Natural killer cell (primary cell): ENCODE data around the genes MFNG, CDC42EP1 and SOX10.

DNA sequence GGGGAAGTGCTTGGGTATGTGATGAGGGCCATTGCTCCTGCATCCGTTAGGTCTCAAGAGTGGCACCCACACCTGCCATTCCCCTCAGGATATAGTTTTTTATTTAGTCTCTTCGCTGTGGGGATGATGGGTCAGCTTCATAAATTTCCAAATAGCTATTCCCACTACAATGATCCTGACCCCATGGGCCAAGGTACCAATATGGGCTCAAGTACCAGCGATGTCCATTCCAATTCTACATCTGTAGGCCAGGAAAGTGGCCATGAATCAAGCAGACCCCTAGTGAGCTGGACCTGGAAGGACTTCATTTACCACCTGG, 7.5 kb downstream of the CYTH4 start:
- PRO-cap = no peak

DNA sequence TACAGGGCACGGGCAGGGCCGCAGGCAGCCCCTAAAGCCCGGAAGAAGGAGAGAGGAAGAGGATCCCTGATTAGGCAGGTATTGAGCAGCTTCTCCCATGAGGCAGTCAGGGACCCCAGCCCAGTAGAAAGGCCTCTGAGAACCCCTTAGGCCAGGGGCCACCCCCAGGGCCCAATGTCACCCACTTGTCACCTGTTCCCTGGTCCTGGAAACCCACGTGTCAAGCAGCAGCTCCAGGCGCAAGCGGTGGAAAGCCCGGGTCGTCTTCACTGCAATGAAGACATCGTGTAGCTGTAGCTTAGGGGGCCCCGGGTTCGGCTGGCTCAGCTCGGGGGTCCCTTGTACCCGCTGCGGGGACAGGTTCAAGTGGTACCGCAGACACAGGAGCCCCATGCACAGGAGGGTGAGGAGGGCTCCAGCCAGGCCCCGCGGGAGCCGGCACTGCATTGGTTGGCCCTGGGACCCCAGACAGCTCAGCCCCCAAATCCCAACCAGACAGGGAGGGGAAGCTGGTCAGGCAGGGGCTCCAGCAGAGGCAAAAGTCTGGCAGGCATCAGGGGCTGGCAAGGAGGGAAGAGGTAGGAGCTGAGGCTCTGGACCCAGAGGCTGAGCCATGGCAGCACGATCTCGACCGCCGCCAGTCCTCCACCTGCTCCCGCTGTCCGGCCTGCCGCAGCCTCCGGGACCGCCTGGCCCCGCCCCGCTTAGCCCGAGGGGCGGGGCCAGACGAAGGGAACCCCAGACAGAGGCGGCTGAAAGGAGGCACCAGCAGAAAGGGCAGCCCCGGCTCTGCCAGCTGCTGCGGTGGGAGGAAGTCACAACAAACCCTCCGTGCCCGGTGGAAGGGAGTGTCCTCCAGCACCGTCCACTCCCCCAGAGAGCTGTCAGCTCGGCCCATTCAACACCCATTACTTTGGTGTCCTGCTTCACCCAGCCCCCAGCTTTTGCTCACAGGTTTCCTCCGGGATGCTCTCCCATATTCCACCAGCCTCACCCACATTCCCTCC, at the start of gene MFNG:
Gene MFNG, minus strand, starts transcription at position 654 of the 1,007 bp plus-strand sequence.
- PRO-cap = bidirectional peak, plus-strand start at position 780 of the sequence, minus-strand start at position 651 of the sequence

DNA sequence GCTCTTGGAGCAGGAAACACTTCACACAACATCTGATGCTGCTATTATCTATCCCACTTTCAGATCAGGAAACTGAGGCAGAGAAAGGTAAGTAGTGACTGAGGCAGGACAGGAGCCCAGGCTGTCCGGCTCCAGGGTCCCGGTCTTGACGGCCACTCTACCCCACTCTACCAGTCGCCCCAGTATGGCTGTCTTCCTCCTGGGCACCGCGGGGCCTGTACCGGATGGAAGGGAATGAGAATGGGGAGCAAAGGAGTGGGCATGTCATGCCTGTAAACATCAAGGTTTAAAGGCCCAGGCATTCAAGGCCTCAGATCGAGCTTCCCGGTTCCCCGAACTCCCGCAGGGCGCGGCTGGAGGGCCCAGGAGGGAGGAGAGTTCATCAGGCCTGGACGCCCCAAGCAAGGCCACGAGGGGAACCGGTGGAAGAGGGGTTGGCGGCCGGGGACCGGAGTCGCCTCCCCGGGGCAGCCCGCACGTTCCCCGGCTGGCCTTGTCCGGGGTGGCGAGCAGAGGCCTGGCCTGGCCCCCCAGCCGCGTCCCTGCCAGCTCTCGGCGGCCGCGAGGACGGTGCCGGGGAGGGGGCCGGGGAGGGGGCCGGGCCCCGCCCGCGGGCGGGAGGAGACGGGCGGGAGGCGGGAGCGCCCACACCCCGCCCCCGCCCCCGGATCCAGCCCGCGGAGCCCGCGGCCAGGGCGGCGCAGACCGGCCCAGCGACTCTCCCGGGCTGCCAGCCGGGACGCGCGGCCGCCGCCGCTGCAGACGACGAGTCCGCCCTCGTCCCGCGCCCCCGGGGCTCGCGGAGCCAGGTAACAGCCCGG, at the start of gene CDC42EP1:
Gene CDC42EP1, plus strand, starts transcription at position 701 of the 821 bp plus-strand sequence.
- PRO-cap = no peak

DNA sequence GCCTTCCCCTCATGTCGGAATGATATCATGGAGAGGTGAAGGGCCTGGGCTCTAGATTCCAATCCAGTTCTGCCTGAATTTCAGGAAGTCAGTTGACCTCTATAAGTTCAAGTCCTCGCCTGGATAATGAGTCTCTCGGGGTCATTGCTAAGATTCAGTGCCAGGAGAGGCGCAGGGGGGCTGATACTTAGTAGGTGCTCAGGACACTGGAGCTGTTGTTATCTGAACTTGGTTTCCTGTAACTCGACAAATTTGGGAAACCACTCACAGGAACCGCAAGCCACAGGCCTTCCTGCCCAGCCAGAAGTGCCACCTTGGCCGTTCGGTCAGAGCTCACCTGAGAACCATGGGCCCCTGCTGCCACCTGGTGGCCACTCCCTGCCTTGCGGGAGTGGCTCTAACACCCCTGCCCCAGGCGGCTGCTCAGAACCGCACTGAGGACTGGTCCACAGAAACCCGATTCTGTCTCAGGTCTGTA, 6.9 kb downstream of the CDC42EP1 start:
- PRO-cap = no peak

DNA sequence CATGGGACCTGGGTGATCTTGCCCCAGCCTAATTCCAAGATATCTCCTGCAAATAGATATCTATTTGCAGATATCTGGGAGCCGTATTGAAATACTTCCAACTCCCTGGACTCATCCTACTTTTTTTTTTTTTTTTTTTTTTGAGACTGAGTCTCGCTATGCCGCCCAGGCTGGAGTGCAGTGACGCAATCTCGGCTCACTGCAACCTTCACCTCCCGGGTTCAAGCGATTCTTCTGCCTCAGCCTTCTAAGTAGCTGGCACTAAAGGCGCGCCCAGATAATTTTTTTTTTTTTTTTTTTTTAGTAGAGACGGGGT, 1.2 kb upstream of the GGA1 start:
- PRO-cap = no peak

- PRO-cap = no peak
Observed at GRCh38 chr22:37616229-37616925, 7.7 kb downstream of the GGA1 start.

DNA sequence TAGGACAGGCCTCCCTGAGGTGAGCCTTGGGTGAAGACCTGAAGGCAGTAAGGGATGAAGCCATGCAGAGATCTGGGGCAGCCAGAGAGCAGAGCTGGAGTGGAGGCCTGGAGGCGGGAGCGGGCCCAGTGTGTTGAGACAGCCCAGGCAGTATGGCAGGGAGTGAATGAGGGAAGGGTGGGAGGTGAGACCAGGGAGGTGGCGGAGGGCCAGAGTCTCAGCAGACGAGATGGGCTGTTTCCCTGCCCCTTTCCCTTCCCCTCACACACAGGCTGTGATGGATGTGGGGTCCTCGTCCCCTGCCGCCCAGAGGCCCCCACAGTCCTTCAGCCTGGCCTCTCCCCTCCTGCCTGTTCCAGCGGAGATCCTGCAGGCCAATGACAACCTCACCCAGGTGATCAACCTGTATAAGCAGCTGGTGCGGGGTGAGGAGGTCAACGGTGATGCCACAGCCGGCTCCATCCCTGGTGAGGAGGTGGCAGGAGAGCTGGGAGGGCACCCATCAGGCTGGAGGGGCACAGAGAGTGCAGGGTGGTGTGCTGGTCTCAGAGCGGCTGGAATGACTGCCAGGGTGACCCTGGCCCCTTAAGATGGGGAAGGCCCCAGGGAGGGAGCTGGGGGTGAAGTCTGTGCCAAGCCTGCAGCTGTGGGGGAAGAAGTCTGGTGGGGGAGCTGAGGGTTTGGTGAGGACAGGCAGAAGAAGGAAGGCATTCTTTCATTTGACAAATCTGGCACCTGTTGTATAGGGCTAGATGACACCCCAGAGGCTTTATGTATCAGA, 14.7 kb upstream of the SH3BP1 start:
- PRO-cap = no peak

- PRO-cap = bidirectional peak, plus-strand start at chr22:37633263, minus-strand start at chr22:37633179
Observed at GRCh38 chr22:37633099-37633557, 6.3 kb upstream of the SH3BP1 start.

- PRO-cap = bidirectional peak, plus-strand start at chr22:37636865, minus-strand start at chr22:37636821
Observed at GRCh38 chr22:37636296-37637162, 2.9 kb upstream of the SH3BP1 start.

GRCh38 chr22:37654642-37654879, 4.0 kb upstream of the PDXP start:
- PRO-cap = no peak

- PRO-cap = no peak
Observed at GRCh38 chr22:37660959-37661917, 2.7 kb downstream of the PDXP start.

DNA sequence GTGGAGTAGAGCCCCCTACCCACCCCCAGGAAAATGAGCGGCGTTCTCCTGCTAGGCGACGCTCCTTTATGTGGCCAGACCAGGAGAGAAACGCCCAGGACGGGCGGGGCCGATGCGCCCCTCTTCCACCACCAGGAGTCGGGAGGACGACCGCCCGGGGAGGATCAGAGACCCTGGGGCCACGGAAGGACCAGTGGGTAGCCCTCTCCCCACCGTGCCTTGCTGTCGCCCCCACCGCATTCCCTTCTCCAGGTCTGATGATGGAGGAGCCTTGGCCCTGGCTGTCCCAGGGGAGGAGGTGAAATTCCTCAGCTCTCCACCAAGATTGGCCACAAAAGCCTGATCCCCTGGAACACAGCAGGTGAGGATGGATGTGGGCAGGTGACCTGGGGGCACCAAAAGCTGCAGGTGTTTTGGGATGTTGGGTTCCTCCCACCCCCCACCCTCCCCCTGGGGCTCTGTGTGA, 521 bp downstream of the TRIOBP start:
- PRO-cap = no peak

GRCh38 chr22:37746200-37746723, 49.4 kb downstream of the TRIOBP start:
- PRO-cap = bidirectional peak, plus-strand start at chr22:37746238, minus-strand start at chr22:37745931

DNA sequence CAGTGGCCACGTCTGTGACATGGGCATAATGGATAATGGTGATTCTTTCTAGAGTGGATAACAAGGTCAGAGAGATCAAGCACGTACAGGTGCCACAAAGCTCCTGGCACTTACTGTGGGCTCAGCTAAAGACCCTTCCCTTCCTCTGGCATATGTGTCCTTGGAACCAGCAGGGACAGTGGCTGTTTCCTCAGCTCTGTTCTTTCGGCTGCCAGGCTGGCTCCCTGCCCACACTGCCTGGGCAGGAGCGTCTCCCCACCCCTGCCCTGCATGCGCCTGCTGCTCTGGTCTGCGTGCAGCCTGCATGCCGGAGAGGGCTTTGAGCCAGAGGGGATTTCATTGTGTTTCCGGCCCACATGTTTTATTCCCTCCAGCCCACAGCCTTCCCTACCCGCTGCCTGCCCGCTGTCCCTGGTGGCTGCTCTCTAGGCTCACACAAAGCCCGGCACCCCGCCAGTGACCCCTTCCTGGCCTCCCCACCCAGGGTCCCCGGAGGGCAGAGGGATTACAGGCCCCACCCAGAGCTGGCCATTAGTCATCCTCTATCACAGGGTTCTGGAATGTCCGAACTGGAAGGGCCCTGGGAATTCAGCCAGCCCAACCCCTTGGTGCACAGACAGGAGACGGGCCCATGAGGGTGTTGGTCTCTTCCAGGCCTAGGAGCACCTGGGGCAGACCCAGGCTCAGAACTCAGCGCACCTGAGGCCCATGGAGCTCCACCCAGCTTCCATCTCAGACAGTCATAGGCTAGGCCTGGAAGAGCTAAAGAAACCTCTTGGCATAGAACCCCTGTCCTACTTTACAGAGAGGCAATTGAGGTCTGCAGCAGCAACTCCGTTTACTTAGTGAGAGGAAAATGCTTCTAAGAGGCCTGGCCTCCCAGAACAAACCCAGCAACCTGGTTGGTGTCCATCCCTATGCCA, 52.5 kb upstream of the H1-0 start:
- PRO-cap = no peak

DNA sequence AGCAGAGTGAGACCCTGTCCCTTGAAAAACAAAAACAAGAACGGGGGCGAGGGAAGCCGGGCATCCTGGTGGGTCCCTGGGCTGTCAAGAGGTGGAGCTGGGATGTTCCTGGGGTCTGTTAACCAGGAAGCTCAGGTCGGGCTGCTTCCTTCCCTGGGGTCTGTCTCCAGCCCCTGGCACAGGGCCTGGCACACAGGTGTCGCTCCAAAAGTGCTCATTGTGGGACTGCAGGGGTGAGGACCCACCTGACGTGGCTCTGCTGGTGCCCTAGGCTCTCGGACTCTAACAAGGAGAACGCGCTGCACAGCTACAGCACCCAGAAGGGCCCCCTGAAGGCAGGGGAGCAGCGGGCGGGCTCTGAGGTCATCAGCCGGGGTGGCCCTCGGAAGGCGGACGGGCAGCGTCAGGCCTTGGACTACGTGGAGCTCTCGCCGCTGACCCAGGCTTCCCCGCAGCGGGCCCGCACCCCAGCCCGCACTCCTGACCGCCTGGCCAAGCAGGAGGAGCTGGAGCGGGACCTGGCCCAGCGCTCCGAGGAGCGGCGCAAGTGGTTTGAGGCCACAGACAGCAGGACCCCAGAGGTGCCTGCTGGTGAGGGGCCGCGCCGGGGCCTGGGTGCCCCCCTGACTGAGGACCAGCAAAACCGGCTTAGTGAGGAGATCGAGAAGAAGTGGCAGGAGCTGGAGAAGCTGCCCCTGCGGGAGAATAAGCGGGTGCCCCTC, 47.5 kb upstream of the H1-0 start:
- PRO-cap = no peak

DNA sequence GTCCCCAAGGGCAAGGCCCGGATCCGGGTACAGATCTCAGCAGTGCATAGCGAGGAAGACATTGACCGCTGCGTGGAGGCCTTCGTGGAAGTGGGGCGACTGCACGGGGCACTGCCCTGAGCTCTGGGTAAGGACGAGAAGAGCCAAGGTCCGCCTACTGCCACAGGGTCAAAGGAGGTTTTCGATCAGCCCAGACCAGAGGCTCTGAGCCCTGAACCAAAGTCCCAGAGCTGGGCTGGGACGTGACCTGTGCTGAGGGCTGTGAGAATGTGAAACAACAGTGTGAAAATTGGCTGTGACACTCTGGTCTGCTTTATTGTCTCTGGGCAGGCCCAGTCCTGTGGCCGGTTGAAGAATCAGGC, 6.6 kb upstream of the GALR3 start:
- PRO-cap = no peak

DNA sequence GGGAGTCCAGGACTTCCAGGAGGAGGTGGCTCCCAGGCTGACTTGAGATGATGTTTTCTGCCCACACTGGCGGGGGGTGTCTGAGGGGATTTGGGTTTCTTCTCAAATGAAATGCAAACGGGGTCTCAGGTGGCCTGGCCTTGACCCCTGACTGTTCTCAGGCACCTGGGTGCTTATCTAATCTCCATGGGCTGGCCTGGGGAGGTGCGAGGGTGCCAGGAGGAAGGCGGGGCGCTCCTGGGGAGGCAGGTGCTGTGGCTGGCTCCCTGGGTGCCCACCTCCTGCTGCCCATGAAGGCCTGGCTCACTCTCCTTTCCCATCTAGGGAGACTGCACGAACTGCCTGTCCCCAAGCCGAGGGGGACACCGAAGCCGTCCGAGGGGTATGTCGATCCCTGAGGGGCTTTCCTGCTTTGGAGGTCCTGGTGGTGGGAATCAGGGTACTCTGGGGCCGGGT, 18.3 kb downstream of the MICALL1 start:
- PRO-cap = no peak

GRCh38 chr22:37940554-37941085, 12.8 kb downstream of the C22orf23 start:
- PRO-cap = no peak

GRCh38 chr22:37982358-37982783, 2.0 kb downstream of the SOX10 start:
- PRO-cap = no peak

- PRO-cap = no peak
Observed at GRCh38 chr22:37984104-37985151, at the start of gene SOX10. Gene SOX10 (minus strand): TSS chr22:37984555.